Retinal pigment epithelial cell (primary cell): Measurements from ENCODE around the gene ANKZF1.

- RRBS = no CpG with 5 or more reads among the region's 12 CpGs
Measured at GRCh38 chr2:218398860-218399012, 932 bp upstream of the CTDSP1 start.

GRCh38 chr2:218419763-218420222 is 870 bp downstream of the VIL1 start:
- RRBS = no CpG with 5 or more reads among the region's 6 CpGs

DNA sequence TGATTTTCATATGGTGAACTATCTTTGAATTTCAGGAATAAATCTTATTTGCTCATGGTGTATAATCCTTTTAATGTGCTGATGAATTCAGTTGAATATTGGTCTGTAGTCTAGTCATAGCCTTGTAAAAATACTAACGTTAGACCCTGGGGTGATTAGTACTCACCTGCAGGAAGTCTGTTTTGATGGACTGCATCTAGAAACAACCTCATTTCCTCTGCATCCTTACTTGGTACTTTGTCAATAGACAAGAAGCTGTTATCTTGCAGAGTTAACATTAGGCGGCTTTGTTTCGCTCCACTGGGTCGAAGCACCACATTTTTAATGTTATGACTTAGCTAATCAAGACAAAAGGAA is 14.8 kb downstream of the USP37 start:
- RRBS = no CpG with 5 or more reads among the region's 4 CpGs

GRCh38 chr2:218630328-218630841 is 22.7 kb downstream of the PLCD4 start:
- RRBS = no CpG with 5 or more reads among the region's 4 CpGs

DNA sequence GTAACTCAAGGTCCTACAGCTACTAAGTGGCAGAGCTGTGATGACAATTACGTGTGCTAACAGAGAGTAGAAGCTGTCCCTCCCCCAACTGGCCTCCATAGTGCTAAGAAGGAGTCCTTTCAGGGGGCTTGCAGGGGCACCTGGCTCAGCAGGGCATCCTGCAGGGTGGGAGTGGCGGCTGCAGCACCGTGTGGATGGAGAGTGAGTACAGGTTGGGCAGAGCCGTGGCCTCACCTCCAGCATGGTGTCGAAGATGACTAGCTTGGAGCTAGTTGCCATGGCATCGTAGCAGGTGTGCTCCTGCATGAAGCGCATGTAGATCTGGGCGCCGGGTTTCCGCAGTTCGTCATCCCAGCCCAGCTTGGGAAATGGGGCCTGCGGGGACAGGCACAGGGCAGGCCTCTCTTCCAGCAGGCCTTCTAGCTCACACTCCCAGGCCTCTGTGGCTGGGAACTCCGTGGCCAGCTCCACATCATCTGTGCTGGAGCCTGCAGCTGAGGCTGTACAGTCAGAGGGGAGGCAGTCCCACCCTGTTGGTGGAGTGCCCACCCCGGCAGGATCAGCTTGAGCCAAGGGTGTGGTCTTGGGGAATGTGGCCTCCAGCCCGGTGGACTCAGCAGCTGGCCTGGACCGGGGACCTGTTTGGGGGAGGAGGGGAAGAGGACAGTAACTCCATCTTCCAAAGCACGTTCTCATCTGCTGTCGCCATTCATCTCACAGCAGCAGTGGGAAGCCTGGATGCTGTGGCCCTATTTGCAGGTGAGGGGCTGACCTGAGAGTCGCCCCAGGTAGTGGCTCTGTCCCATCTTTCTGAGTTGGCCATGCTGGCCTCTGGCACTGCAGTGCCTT is 29.6 kb upstream of the WNT6 start:
- RRBS = 15% methylated on average over 2 of the region's 19 CpGs

- RRBS = 88% methylated on average over 5 of the region's 12 CpGs
Measured at GRCh38 chr2:219207601-219208118, 1.1 kb downstream of the ZFAND2B start.

DNA sequence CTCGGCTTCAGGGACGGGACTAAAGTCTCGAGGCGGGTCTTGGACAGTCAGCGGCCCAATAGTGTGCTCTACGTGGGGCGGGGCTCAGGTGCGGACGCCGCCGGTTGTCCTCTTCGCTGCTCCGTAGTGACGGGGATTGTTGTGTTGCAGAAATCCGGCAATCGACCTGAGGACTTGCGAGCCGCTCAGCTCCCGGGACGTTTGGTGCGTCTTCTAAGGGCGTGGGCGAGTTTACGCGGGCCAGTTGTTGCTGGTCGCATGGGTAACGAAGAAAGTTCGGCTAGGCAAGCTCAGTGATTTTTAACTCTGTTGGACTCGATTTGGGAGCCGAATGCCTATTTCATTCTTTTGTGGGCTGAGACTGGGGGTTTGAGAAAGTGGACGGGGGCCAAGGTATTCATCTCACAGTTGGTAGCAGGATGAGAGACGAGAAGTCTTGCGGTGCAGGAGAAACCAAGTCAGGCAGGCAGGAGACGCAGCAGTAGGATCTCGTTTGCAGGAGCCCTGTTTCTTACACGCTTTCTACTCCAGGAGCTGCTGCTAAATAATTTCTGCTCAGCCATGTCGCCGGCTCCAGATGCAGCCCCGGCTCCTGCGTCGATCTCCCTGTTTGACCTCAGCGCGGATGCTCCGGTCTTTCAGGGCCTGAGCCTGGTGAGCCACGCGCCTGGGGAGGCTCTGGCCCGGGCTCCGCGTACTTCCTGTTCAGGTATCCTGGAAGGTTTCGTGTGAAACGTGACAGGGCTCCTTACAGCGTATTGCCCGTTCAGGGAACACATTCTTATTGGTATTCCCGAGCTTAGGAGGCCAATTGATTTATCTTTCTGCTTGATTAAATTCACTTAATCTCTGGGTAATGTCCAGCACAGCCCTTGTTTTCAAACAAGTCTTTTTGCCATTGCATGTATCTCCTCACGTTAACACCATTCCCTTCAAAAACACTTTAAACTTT is at the start of gene ANKZF1:
ANKZF1 (plus strand) TSS at position 110 of the 952 bp plus-strand sequence.
- RRBS = 1% methylated on average over 12 of the region's 55 CpGs

GRCh38 chr2:219249064-219250141 is 3.6 kb upstream of the TUBA4B start:
- RRBS = no CpG with 5 or more reads among the region's 7 CpGs

GRCh38 chr2:219280827-219281978 is 2.0 kb downstream of the DNAJB2 start:
- RRBS = no CpG with 5 or more reads among the region's 19 CpGs

DNA sequence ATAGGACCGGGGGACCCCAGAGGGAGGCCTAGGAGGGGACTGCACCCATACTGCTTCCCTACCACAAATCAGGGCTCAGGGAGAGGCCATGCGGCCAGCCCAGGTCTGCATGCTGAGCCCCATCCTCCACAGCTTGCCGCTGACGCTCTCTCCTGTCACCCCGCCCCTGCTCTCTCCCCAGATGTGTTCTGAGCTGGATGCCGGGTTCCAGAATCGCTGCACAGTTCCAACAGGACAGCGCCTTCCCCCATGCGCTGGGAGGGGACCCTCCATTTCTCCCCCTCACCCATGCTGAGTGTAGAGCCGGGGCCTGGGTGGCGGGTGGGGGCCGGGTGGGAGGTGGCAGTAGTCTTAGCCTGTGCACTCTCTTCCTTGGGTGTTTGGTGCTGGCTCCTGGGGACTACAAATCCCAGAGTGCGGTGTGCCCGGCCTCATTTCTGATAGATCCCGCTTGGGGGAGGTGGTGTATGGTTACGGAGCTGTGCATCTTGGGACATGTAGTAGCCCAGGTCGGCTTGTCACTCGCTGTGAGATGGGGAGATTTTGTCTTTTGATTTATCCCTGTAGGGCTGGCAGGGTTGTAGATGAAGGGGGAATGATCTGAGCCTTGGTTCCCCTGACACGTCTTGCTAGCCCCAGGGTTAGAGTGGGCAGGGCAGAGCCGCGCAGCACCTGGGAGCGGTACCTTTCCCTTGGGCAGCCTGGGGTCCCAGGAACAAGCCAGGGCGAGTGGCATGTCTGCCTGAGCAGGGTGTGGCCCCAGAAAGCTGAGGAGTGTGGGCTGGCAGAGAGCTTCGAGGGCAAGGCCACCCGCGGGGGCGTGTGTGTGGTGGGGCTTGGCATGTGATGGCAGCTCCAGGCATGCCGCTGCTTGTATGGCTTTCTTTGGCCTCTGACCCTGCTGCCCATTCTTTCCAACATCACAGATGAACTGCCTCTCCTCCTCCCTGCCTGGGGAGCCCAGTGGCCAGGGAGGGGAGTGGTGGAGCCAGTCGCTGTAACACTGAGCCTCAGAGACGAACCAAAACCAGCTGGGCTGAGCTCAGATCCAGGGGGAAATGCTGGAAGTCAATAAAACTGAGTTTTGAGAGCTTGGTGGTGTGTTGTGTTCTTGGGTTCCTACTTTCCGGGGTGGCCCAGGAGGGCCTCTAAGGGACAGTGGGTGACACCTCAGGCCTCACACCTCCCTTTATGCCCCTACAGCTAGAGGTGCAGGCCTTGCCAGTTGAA is 7.1 kb downstream of the DNAJB2 start:
- RRBS = 53% methylated on average over 6 of the region's 31 CpGs

DNA sequence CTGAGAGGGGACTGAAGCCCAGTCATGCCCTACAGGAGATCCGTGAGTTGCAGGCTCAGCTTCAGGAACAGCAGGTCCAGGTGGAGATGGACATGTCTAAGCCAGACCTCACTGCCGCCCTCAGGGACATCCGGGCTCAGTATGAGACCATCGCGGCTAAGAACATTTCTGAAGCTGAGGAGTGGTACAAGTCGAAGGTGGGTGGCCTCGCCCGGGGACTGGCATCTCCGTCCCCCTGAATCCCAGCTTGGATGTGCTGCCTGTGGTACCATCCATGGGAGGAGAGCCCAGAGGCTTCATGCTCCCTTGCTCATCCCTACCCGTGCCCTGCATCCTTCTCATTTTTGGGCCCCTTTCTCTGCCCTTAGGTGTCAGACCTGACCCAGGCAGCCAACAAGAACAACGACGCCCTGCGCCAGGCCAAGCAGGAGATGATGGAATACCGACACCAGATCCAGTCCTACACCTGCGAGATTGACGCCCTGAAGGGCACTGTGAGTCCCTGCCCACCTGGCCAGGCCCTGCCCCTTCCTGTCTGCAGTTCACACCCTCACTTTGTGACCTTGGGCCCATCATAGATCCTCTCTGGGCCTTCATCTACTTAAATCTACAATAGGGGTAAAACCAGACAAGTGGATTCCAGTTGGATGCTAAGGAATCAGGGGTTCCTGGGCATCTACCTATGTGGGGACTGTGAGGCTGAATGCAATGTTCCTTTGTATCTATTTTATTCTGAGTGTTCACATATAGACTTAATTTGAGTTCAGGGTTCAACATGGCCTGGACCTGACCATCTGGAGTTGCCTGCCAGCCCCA is 2.5 kb downstream of the DES start:
- RRBS = 96% methylated on average over 6 of the region's 16 CpGs

DNA sequence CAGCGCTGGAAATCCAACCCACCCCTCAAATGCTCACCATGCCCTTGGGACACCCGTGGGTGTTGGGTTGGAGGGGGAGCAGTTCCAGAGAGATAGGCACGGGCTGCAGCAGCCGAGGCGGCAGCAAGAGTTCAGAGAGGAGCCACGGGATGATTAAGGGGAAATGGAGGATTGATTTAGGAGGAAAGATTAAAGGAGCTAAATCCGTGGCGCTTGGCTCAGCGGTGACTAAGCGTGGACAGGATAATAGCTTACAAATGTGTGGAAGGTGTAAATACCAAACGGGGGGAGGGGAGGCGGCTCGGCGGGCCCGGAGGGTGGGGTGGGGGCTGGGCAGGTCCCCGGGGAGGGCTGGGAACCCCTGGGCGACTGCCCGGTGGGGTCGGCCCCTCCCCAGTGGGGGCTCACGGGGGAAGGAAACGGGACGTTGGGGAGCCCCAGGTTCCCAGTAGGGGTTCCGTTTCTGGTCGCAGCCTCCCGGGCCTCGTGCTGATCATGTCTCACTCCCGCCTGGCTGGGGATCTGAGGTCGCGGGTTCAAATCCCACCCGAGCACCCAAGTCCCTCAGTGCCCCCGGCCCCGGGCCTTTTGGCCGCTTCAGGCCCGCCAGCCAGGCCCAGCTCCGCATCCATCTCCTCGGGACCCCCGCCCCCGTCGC is 7.9 kb downstream of the ASIC4 start:
- RRBS = 1% methylated on average over 17 of the region's 39 CpGs

DNA sequence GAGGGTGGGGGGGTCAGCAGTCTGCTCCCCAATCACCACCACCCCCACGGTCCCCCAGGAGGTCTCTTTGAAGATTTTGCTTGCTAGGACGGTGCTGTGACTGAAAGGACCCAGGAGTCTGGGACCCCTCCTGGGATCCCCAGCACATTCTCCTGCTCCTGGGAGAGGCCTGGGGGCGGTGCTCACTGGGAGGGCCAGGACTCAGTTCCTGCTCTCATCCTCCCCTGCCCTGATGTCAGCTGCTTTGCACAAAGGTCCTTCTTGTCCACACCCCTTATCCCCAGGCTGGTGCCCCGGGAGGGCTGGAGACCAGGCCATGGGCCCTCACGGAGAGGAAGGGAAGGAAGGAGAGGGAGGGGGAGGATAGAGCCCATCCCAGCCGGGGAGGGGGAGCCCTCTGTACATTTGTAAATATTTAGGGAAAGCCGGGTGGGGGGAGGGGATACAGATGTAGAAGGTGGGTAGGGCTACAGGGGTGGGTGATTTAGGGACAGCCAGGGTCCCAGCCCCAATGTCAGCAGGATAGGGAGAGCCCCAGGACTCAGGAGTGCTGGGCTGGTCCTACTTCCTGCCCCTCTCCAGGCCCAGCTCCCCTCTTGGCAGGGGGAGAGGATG is 5.5 kb downstream of the CHPF start:
- RRBS = 8% methylated on average over 3 of the region's 7 CpGs

DNA sequence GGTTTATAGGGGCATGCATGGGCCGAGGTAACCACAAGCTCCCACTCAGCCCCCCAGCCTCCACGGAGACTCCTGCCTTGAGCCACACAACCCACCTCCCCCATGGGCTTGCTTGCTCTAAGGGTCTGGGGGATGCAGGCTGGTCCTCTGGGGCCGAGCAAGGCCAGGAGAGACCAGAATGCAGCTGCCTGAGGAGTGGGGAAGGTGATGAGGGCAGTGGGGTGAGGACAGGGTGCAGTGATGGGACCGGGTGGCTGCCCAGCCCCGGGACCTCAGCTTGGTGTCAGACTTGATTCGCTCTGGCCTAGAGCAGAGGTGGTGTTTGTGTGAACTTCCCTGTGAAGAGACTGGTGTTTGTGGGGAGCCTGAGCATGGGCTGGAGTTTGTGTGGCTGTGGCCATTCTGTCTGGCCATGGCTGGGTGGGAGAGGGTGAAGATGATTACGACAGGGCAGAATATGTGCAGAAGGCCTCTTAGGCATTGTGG is 10.7 kb downstream of the OBSL1 start:
- RRBS = no CpG with 5 or more reads among the region's 7 CpGs

- RRBS = 75% methylated on average over 3 of the region's 17 CpGs
Measured at GRCh38 chr2:219565249-219565911, 6.0 kb downstream of the OBSL1 start.

GRCh38 chr2:219566703-219567214 is 4.6 kb downstream of the OBSL1 start:
- RRBS = no CpG with 5 or more reads among the region's 16 CpGs

DNA sequence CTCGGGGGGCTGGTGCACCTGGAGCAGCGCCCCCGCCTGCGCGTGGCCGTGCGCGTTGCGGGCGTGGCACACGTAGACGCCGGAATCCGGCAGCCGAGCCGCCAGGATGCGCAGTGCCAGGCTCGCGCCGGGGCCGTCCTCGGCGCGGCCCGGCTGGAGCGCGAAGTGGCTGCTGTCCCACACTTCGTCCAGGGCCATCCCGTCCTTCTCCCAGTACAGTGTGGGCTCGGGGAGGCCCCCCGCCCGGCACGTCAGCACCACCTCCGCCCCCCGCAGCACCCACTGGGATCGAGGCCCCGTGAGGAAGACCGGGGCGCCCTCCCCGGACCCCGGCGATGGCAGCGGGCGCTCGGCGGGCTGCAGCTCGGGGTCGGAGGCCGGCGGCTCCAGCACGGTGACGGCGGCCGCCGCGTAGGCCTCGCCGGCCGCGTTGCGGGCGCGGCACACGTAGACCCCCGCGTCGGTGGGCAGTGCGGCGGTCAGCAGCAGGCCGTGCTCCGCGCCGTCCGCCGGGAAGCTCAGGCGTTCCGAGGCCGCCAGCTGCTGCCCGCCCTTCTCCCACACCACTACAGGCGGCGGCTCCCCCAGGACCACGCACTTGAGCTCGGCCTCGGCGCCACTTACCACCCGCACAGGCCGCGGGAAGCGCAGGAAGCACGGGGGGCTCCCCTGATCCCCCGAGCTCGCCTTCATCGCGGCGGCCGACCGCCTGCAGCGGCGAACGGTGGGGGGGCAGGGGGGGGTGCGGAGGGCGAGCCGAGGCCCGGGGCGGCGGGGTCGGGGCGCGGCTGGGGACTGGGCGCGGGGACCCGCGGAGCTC is 589 bp downstream of the OBSL1 start:
- RRBS = under 1% methylated on average over 61 of the region's 113 CpGs

GRCh38 chr2:219630945-219631242 is 3.5 kb downstream of the SLC4A3 start:
- RRBS = no CpG with 5 or more reads among the region's 11 CpGs

GRCh38 chr2:219912530-219913114 is 285.2 kb downstream of the SLC4A3 start:
- RRBS = no CpG with 5 or more reads among the region's 7 CpGs